Tongue (tissue), 2 donors: ENCODE results near the gene TDRD1.

- RAMPAGE, long total RNA = no peak
These were observed 85.7 kb downstream of the TCF7L2 start for GRCh38 chr10:113035731-113036147.

DNA sequence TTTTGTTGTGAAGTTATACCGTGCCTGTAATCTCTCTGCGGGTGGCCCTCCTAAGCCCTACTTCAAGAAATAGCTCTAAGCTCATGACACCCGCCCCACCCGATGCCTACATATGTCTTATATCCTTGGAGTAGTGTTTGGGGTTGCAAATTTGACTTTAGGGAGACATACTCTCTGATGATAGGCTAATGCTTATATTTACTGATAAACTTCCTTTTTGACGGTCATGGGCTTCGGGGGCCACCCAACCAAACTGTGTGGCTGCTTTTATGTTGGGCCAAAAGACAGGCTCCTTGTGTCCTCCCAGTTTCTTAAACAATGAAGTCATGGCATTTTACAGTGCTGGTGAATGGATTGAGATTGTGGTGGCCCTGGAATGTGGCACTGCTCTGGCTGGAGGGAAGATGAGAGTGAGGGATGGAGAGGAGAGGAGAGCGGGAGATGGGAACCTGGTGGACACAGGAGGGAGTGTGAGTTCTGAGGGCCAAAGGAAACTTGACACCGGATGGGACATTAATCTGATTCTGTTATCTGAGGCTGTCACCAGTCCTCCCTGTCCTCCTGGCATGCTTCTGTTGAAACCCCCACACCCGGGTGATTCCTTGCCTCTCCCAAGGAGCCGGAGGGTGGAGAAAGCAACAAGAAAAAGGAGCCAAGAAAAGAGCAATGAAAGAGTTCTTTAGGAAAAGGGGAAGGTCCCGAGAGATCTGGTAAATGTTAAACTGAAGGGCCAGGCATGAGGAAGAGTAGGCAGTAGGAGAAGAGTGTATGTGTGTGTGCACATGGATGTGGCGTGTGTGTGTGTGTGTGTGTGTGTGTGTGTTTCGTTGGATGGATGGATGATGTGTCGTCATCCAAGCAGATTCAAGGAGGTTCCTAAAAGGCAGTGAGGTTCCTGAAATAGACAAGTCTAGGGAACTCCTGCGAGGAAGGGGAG, 113.3 kb downstream of the TCF7L2 start:
- RAMPAGE, long total RNA = no peak

DNA sequence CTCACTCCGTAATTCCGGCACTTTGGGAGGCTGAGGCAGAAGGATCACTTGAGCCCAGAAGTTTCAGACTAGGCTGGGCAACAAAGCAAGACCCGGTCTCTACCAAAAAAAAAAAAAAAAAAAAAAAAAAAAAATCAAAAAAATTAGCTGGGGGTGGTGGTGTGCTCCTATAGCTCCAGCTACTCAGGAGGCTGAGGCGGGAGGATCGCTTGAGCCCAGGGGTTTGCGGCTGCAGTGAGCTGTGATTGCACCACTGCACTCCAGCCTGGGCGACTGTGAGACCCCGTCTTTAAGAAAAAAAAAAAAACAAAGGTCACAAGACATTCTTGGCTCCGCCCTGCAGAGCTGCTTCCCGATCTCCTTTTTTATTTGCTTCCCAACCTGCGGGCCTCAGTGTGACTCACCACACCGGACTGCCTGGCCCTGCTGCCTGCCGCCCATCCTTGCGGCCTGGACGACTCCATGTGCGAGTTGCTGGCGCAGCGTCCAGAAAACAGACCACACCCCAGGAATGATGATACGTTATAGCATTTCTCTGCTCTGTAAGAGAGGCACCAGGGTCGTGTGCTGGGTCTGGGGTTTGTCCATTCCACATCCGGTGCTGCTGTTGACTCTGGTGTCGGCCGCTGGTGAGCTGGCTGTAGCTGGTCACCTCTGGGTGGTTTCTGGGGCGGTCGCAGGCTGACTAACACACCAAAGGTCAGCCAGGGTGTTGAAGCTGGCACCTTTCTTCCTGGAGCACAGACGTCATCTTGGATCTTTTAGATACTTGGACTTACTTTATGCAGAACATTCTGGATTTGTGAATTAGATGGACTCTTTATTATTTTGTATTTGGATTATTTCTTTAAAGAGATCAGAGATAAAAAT, 123.6 kb downstream of the TCF7L2 start:
- RAMPAGE, long total RNA = no peak

- RAMPAGE, long total RNA = no peak
These were observed 182.8 kb downstream of the TCF7L2 start for GRCh38 chr10:113132701-113133319.

DNA sequence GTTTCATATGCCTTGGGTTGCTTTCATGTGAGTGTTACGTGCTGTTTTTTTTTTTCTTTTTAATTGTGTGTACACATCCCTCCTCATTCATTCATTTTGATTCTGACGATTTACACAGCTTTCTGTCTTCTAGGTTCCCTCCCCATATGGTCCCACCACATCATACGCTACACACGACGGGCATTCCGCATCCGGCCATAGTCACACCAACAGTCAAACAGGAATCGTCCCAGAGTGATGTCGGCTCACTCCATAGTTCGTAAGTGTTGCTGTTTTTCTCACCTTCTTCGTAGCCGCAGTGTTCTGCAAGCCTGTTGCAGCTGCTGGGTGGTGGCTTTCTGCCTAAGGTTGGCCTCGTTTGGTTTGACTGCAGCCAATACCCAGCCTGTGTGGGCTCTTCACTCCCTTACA, 200.8 kb downstream of the TCF7L2 start:
- RAMPAGE, long total RNA = no peak

- RAMPAGE, long total RNA = no peak
These were observed 203.6 kb downstream of the TCF7L2 start for GRCh38 chr10:113153386-113154275.

DNA sequence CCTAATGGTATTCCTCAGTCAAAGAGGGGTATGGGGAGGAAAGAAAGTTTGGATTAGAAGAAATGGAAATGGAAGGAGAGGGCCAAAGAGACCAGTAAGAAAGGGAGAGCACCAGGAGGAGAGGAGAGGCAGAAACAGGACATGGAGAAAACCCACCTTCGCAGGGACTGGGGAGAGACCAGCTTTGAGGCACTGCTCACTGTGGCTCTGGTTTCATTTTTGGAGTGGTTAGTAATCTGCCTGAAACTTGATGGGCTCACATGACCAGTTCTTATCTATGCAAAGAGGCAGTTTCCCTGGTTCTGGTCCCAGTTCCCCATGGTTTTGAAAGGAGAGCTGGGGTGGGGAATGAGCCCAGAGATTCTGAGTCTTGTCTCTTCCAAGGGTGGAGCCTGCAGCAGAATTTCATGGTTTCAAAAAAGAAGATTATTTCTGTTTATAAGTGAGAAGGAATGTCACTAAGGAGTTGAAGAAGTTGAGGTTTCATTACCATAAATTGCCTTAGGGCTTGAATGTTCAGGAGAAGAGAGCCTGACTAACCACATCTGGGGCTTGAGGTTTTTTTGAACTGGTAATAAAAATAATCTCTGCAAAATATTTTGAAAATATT, 190.3 kb upstream of the HABP2 start:
- RAMPAGE, long total RNA = no peak

DNA sequence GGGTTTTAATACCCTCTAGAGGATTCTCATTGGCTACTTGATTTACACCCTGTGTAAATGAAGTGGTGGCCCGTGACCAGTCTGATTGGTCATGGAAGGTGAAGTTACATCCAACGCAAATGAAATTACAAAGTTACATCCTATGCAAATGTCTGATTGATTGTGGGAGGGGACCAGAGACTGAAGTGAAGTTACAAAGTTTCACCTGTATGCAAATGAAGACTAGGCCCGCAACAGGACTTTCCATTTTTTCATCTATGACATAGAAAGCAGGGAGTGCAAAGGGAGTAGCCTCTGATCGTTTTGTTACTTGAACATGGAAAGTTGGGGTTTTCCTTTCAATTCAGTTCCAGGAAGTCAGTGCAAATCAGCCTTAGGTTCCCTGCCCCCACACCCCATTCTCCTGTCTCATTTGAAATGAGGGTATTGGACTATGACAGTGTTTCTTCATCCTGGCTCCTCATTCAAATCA, 97.0 kb upstream of the HABP2 start:
- RAMPAGE, long total RNA = no peak

DNA sequence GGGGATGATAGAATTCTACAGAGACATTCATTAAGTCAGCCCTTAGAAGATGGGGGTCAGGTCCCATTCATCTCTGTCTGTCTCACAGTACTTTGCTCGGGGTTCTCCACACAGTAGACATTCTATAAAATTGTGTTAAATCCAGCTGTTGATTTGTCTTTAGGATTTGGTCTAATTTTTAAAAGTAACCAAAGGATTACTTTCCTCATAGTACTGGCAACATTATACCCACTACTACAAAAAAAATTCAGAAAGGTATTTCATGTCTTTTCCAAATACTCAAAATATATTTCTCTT, 31.8 kb downstream of the HABP2 start:
- RAMPAGE, long total RNA = no peak

DNA sequence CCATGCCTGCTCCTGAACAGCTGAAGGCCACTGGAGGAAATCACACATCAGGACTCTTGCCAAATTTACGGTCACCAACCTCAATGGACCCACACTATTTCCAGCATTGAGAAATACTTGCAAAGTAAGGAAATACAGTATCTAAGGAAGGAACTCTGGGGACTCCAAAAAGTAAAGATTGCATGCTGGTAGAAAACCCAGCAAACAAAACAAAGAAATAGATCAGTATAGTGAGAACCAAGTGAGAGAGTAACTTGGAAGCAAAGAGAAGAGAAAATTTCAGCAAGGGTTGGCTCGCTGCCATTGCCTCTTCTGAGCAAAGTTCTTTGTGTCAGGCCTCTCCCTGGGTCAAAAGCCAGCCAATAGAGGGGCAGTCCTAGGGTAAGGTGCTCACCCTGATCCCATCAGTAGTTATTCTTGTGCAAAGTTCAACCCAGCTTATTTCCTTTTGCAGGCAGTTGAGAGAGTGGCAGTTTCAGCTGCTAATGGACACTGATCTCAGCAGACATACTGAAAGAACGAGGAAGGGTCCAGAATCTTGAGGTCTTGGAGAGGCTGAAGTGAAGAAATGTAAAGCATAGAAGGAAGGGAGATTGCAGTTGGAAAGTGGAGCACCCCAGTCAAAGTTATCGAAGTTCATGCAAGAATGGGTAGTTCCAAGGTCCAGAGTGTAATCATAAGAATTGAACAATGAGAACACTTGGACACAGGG, 4.9 kb upstream of the PLEKHS1 start:
- RAMPAGE, long total RNA = no peak

GRCh38 chr10:113959325-113959875, 84.3 kb upstream of the ADRB1 start:
- RAMPAGE, long total RNA = no peak

DNA sequence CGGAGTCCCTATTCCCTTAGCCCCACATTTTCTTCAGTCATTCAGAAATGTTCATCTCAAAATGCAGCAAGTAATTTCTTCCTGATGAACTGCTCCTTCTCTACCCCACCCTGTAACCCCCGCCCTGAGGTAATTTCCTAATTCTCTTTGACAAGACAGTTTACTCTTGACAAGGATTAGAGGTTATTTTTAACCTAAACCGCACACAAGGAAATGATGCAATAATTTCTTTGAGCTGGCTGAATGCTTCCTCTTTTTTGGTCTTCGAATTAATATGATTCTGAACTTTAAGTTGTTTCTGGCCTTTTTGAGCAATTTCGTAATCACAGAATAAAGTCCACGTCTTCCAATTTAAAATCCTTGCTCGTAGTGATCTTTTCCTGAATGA, 18.4 kb upstream of the ADRB1 start:
- RAMPAGE, long total RNA = no peak

GRCh38 chr10:114044406-114045024, 849 bp downstream of the ADRB1 start:
- RAMPAGE, long total RNA = no peak

- RAMPAGE, long total RNA = no peak
These were observed 57.3 kb downstream of the ADRB1 start for GRCh38 chr10:114100792-114101587.

DNA sequence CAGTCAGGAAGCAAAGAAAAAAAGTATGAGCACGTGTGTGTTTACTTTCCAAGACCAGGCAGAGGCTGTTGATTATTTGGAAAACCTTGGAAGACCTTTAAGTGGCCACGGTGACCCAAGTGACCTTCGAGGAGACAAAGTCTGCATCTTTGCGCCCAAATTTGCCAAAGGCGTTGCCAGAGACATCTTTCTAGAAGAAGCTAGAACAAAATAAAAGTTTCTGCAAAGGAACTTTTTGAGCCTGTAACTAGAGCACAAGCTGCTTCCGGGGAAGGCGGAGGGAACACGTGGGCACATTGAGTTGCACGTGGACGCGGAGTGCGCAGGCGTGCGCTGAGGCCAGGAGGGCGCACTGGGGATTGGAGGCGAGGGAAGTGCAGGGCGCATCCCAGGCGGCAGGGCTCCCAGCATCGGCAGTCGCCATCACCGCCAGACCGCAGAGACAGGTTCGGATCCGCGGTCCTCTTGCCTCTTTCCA, at the start of gene TDRD1:
TDRD1 (plus strand) TSS at position 416 of the 478 bp plus-strand sequence.
- RAMPAGE, long total RNA = no peak

DNA sequence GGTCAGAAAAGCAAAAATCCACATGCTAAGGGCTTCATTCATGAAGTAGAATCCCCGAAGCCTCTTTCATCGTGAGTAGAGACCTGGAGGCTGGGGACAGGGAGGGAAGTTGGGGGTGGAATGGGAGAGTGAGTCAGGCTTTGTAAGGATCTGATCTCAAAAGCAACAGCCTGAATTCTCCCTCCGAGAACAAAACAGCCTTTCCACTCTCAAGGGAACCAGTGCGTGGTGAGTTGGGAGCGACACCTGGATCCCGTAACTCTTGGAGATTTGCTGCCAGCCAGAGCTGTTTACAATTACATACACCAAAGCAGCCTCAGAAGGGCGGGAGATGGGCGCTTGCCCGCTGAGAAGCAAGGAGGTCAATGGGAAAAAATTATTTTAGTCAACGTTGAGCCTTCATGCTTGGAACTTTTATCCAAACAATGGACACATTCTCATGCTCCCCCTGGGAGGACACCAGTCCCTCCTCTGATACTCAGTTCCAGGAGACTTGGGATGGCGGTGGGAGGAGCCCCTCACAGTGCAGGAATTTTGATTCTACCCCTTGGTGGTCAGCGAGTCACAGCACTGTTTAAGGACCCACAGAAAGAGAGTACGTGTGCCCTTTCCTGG, 10.7 kb downstream of the AFAP1L2 start:
- RAMPAGE, long total RNA = no peak

GRCh38 chr10:114399355-114400180, 4.7 kb downstream of the AFAP1L2 start:
- RAMPAGE, long total RNA = no peak

DNA sequence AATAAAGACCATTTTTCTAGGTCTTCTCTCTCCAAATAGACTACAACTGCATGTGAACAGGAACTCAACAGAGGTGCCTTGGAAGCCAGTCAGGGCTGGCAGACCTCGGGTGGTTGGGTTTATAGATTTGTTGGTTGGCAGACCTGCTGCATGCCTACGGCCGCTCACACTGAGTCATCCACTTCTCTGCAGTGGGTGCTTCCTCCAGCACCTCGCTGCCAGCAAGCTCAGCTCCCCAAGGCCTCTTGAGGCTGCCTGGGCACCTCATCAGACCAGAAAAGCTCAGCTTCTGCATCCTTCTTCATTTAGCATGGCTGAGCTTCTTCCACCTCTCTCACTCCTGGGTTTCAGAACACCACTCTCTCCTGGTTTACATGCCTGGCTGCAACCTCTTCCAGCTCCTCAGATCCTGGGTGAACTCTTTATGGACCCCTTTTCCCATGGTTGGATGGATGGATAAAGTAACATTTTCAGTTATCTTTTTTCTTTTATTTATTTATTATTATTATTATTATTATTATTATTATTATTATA, 9.2 kb upstream of the AFAP1L2 start:
- RAMPAGE, long total RNA = no peak

GRCh38 chr10:114427430-114428048, 23.2 kb upstream of the AFAP1L2 start:
- RAMPAGE, long total RNA = no peak

DNA sequence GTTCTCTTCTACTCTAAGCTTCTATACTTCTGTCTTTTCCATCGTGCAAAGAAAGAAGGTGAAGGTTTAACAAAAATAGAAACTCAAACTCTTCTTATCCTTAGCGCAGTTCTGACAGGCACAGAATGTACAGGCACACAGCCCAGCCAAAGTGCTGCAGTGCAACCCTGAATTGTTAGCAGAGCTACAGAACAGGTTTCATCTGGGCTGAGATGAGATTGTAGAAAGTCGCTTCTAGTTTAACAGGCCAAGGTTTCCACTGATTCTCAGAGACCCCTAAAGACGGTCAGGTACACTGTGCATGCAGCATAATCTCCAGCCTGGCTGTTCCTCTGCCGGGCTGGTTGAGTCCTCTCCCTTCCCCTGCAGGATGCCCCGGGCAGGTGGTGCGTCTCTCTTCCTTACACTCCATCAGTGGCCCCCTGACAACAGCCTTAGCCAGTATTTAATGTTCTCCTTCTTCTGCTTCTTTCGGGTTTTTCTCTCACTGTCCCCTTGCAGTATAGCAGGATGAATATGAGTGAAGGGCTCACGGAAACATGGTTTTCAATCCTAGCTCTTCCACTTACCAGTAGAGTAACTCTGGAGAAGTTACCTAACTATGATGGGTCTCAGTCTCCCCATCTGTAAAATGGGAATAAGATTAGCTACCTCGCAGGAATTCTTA, 79.5 kb upstream of the AFAP1L2 start:
- RAMPAGE, long total RNA = no peak